Breast epithelium (tissue), 2 donors: ENCODE measurements around a stretch of chr6.

DNA sequence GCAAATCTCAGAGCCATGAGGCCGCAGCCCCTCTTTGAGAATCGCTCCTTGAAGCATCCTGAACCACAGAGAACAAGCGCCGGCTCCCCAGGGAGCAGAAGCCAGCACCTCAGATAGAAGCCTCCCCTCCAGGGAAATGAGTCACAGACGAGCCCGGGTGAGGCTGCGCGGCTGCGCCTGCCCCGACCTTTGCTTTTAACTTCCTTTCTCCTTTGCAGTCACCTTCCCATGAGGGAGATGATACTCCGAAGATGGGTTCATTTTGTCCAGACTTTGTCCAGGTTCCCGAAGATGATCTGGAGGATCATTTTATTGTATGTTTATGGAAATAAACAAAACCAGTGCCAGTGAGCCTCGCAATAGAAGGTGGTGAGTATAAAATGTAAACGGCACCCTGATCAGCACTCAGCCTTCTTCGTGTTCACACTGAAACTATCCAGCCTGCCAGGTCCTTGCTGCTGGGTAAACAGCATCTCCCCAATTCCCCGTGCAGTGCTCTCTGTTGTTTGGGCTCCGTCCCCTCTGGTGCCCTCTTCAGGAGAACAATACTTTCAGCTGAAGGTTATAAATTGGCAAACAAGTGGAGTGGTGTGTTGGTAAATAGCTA is 41.6 kb upstream of the TMEM181 start:
- PRO-cap = no peak
- RAMPAGE, long total RNA, 2 experiments = no peak in any of the 2 experiments

- PRO-cap = no peak
- RAMPAGE, long total RNA, 2 experiments = no peak in any of the 2 experiments
These were observed 4.0 kb downstream of the DYNLT1 start for GRCh38 chr6:158640661-158640882.

- PRO-cap = no peak
- RAMPAGE, long total RNA, 2 experiments = no peak in any of the 2 experiments
These were observed 54.5 kb downstream of the SYTL3 start for GRCh38 chr6:158704073-158704962.

GRCh38 chr6:158717215-158717567 is 67.3 kb downstream of the SYTL3 start:
- PRO-cap = no peak
- RAMPAGE, long total RNA, 2 experiments = no peak in any of the 2 experiments

- PRO-cap = no peak
- RAMPAGE, long total RNA, 2 experiments = no peak in any of the 2 experiments
These were observed 59.0 kb downstream of the EZR start for GRCh38 chr6:158760219-158760420.

DNA sequence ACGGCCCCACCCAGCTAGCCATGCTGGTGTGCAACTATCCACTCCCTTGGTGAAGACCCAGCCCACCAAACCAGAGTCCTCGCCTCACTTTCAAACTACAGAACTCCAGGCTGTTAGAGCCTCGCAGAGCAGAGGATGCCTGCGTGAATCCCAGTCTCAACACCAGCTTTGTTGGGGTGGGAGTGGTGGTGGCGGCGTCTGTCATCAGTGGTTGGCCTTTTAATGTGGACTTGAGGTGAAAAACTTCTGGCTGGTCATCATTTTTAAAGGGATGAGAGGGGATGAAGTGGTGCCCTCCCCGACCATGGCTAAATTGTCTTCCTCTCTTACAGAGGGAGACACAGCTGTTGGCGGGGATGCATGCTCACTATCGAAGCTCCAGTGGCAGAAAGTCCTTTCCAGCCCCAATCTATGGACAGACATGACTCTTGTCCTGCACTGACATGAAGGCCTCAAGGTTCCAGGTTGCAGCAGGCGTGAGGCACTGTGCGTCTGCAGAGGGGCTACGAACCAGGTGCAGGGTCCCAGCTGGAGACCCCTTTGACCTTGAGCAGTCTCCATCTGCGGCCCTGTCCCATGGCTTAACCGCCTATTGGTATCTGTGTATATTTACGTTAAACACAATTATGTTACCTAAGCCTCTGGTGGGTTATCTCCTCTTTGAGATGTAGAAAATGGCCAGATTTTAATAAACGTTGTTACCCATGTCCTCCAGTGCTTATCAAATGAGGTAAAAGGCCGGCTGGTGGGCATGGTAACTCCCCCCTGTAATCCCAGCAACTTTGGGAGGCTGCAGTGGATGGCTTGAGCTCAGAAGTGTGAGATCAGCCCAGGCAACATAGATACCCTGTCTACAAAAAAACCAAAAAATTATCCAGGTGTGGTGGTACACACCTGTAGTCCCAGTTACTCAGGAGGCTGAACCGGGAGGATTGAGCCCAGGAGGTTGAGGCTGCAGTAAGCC is 54.7 kb downstream of the EZR start:
- PRO-cap = no peak
- RAMPAGE, long total RNA, 2 experiments = no peak in any of the 2 experiments

DNA sequence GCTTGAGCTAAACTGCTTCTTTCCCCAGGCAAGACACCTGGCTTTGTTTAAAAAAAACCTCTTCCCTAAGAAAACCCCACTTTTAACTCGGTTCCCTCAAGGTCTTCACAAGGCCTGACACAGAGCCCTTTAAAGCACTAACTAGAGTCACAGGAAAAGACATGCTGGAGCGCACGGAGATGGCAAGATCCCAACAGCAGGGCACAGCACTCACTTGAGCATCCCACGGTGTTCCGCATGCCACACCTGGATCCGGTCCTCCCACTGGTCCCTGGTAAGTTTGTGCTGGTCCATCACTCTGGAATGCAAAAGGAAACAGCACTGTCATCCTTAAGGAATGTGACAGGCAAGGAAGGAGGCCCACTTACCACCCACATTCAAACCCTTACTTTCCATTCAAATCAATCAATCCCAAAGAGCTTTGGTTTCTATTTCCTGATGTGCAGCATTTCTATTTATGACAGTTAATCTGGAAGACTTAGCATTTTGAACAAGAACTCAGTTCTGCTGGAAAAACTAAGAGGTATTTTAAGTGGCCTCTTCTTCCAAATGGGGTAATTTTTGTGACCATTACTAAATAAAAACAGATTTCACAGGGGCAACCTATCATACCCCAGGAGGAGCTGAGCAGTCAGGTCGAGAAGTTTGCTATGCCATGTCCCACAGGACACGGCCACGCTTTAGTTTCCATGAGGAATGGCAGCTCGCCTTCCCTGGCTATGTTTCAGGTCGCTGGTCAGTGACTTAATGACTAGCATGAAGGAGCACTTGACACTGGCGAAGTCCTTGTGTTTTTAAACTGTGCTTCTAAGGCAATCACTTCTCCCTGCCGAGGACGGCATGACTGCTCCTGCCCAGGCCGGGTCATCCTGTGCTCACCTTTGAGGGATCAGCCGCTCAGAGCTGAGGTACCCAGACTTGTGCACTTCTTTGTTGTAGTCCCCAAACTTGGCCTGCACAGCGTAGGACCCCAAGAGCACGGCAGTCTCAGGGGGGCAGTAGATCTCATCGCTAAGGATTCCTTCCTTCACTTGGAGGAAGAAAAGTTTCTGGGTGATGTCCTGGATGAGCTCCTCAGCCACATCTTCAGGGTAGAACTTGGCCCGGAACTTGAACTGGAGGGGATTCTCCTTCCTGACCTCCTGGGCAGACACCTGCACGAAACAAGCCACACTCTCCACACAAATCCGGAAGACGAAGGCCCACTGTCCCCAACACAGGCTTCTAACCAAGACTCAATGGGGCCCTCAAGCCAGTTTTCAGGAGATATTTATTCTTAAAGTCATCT is 34.3 kb downstream of the EZR start:
- PRO-cap = no peak
- RAMPAGE, long total RNA, 2 experiments = no peak in any of the 2 experiments

- PRO-cap = no peak
- RAMPAGE, long total RNA, 2 experiments = no peak in any of the 2 experiments
These were observed 19.7 kb downstream of the EZR start for GRCh38 chr6:158799261-158799979.

DNA sequence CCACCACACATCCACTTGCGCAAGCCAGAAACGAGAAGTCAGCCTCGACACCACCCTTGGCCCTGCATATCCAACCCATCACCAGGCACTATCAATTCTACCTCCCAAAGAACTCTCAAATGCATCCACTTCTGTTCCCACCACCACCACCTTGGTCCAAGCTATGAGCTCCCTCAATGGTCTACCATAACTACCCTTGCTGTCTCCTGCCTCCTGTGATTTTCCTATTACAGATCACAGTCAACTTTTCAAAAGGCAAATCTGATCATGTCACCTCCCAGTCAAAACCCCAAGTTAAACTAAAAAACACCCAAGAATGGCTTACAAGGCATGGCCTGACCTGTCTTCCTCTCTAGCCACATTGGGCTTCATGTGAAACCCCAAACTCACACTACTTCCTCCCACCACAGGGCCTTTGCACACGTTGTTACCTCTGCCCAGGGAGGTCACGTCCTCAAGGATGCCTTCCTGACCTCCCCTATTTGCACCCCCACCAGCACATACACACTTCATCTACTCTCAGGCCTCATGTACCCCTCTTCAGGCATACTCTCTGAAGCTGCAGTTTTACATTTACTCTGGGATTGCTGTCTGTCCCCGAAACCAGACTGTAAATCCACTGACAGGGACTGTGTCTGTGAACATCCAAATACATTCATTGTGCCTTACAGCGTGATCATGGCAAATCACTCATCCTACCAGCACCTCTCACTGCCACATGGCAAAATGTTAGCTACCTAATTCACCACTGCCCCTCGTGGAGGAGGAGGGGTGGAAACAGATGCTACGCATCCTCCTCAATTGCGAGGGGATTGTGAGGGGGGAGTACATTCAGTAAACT is 6.2 kb downstream of the EZR start:
- PRO-cap = no peak
- RAMPAGE, long total RNA, 2 experiments = no peak in any of the 2 experiments

- PRO-cap = bidirectional peak, plus-strand start at chr6:158818373, minus-strand start at chr6:158818235
- RAMPAGE, long total RNA, 2 experiments = start-site peak on the minus strand in 2 of 2 experiments, at chr6:158818231-158818264 at its widest, 30 to 132 reads per replicate
These were observed 1.2 kb downstream of the EZR start for GRCh38 chr6:158817890-158818472.

- PRO-cap = no peak
- RAMPAGE, long total RNA, 2 experiments = no peak in any of the 2 experiments
These were observed 490 bp downstream of the EZR start for GRCh38 chr6:158818473-158819282.

DNA sequence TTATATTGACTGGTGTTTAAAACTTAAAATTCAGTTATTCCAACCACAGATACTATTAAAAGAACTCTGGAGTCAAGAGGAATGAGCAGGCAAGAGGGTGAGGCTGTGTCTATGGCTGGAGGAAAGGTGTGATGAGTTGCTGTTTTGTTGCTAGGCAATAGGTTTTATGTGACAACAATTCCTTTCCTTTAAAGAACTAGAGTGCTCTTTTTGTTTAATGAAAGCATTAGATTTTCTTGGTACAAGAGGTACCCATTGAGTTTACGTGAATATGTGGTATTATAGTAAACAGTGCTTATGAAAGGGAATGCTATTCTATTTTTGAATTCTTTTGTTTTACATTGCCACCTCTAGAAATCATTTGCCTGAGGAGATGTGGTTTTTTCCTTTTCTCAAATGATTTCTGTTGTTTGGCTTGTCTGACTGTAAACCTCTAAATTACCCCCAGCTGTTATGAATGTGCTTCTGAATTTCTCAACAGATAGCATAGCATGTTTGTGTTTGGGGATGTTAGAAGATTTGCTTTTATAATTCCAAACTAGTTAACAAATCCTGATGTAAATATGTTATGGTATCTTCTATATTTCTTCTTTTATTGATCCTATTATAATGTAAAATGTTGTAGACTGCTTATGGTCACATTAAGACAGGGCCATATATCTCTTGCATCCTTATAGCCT is 31.5 kb upstream of the EZR start:
- PRO-cap = no peak
- RAMPAGE, long total RNA, 2 experiments = no peak in any of the 2 experiments

GRCh38 chr6:158869563-158870799 is 50.8 kb upstream of the EZR start:
- PRO-cap = bidirectional peak, plus-strand start at chr6:158869985, minus-strand start at chr6:158869681; unidirectional peak, plus-strand start at chr6:158870117
- RAMPAGE, long total RNA, 2 experiments = start-site peak on the minus strand in 1 of 2 experiments, at chr6:158869656-158869695 at its widest, 5 reads per replicate

- PRO-cap = no peak
- RAMPAGE, long total RNA, 2 experiments = no peak in any of the 2 experiments
These were observed 1.4 kb downstream of the TAGAP start for GRCh38 chr6:159043255-159043875.

DNA sequence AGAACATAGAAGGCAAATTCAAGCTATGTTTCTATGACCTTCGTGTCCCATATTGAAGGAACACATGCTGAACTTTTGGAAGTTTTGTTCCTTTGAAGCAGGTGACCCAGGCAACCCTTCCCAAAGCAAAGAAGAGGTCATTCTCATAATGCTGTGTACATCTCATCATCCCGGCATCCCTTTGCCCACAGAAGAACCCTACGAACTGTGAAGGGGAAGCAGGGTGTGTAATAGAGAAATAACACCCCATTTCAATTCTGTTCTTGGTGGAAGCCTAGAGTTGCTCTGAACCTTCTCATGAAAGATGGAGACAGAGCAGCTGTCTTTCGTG is 19.0 kb upstream of the TAGAP start:
- PRO-cap = no peak
- RAMPAGE, long total RNA, 2 experiments = no peak in any of the 2 experiments

GRCh38 chr6:159079972-159080673 is 35.3 kb upstream of the TAGAP start:
- PRO-cap = no peak
- RAMPAGE, long total RNA, 2 experiments = no peak in any of the 2 experiments

- PRO-cap = no peak
- RAMPAGE, long total RNA, 2 experiments = no peak in any of the 2 experiments
These were observed 225.3 kb downstream of the SOD2 start for GRCh38 chr6:159467508-159468327.

- PRO-cap = no peak
- RAMPAGE, long total RNA, 2 experiments = no peak in any of the 2 experiments
These were observed 2.8 kb downstream of the SOD2 start for GRCh38 chr6:159690059-159690807.

GRCh38 chr6:159690942-159691814 is 1.9 kb downstream of the SOD2 start:
- PRO-cap = no peak
- RAMPAGE, long total RNA, 2 experiments = no peak in any of the 2 experiments

GRCh38 chr6:159691815-159692257 is 1.2 kb downstream of the SOD2 start:
- PRO-cap = unidirectional peak, minus-strand start at chr6:159692121
- RAMPAGE, long total RNA, 2 experiments = no peak in any of the 2 experiments